BE2C (cell line): Measurements from ENCODE around the gene IRF8.

DNA sequence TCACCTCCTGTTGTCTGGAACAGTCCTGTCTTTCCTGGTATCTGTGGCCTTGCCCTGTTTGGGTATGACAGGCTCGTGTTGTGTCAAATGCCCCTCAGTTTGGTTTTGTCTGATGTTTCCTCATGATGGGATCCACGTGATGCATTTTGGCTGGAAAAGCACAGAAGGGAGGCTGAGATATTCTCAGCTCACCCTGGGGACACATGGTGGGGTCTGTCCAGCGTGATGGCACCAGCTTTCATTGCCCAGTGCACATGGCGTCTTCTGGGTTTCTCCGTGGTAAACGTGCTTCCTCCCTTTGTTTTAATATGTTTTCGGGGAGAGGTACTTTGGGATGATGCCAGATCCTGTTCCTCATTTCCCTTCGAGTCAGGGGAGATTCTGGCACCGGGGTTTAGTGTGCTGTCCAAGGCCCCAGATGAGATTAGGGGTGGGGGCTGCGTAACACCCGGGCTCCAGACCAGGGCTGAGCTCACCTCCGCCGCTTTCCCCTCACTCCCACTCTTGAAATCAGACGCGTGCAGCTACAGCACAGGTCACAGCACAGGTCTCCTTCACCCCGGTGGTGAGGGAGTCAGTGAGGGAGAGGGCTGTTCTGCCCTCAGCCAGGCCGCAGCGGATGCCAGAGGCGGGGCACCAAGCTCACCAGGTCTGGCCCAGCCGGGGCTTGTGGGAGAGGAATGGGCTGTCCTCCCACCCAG is 33.8 kb downstream of the COX4I1 start:
- RRBS = 31% methylated on average over 8 of the region's 20 CpGs

DNA sequence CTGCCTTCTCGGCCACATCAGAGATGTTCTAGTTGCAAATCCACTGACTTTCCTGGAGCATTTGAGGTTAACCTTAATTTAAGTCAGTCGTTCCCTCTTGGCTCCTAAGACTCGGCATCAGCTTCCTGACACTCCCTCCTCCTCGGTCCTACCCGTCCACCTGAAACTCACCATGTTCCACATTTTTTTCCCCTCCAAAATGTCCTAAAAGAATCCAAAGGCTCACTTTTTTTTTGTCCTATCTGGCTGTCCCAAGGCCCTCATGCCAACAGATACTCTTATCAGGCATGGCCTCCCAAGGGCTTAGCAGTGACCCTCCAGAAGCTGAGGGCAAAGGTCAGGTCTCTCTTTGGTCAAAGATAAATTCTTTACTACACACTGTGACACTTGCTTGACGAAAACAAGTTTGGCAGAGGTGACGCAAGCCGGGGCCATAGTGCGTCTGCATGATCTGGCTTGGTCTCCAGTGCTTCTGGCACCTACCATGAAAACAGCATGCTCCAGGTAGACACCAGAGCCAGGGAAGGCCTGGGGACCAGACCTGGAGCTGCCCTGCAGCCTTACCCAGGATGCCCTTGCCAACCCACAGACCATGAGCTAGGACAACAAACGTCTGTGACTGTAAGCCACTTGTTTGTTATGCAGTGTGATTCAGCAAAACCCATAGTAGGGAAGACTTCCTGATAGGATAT is 48.6 kb upstream of the IRF8 start:
- RRBS = no CpG with 5 or more reads among the region's 10 CpGs

DNA sequence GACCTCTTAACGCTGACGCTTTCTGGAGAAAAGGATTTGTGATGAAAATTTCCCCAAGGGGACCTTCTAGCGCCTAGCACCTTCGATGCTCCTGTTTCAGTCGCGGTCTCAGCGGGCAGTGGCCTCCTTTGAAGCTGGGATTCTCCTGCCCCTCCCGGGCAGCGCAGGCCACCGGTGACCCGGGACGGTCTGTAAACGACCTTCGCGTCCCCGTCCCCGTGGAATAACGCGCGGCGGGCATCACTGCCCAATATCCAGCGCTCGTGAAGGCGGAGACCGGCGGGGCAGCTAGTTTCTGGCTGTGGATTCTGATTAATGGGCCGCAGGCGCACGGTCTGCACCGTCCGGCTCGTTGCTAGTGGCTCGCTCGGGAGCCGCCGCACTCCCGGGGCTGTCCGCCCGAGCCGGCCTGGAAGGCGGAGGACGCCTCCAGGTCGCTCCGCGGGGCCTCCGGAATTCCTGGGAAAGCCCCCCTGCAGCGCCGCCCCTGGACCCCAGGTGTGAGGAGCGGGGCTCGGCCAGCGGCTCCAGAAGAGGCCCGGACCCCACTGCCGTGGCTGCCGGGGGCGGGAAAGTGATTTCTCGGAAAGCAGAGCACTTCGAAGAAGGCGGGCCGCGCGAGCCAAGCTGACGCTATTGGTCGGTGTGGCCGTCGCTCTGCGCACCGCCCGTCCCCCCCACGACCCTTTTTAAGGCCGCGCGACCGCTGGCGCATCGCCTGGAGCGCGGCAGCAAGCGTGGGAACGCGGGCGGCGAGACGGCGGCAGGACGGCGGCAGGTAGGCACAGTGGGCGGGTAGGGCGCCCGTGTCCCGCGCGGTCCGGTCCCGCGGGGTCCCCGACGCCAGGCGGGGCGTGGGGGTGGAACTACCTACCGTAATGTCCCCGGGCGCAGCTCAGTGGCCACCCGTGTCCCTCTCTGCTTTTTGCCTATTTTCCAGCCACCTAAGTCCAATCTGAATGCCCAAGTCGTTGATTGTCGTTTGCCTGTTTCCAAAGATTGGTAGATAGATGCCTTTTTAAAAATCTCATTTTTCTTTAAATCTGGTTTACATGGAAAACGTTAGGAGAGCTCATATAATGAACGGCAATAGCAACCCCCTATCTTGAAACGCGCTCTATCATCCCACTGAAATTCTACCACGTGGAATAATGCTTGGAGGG is at the start of gene IRF8:
Gene IRF8, plus strand, starts transcription at position 717 of the 1,163 bp plus-strand sequence.
- RRBS = 23% methylated on average over 44 of the region's 110 CpGs

GRCh38 chr16:85899879-85900843 is 1.2 kb downstream of the IRF8 start:
- RRBS = no CpG with 5 or more reads among the region's 18 CpGs

DNA sequence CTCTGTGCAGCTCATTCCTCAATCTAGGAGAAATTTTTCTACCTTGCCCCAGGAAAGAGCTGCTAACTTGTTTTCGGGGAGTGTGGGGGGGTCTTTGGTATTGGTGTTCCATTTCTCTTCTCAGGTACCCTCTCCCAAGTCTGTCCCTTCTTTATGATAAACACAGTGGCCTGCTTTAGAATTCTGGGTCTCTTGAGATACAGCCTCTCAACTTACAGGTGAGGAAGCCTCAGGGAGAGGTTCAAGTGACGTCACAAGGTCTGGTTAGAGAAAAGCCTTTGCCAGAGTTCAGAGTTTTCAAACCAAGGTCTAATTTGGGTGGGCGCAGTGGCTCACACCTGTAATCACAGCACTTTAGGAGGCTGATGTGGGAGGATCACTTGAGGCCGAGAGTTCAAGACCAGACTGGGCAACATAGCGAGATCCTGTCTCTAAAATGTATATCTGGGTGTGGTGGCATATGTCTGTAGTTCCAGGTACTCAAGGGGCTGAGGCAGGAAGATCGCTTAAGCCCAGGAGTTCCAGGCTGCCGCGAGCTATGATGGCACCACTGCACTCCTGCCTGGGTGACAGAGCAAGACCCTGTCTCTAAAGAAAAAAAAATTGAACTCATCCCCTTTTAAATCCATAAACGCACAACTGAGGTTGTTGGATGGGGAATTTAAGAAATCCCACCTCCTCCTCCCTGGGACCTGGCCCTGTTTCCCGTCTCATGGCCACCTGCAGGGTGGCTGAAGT is 2.2 kb downstream of the IRF8 start:
- RRBS = no CpG with 5 or more reads among the region's 10 CpGs

DNA sequence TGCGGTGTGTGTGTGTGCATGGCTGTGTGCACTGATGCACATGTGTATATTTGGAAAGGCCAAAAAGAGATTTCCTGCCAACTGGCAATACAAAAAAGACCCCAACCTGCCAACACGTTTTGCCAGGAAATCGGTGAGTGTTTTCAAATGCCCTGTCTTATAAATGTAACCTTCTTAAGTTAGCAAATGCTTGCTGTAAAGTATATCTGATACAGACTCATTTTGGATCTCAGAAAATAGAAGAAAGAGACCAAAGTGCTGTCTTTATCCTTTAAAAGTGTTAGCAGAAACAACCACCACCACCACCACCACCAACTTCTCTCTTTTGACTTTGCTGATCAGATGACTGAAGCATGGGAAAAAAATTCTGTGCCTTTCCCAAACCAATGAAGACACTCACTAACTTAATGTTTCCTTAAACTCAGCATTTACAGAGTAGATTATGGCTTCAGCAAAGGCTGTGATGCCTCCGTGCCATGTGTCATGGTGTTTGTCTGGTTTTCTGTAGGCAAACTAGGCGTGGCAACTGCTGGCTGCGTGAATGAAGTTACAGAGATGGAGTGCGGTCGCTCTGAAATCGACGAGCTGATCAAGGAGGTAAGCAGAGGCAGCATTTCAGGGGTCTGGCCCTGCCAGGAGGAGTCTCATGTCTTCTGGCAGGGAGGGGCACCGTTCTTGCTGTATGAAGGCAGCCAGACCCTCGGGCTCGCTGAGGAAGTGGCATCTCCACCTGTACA is 12.3 kb downstream of the IRF8 start:
- RRBS = no CpG with 5 or more reads among the region's 13 CpGs

DNA sequence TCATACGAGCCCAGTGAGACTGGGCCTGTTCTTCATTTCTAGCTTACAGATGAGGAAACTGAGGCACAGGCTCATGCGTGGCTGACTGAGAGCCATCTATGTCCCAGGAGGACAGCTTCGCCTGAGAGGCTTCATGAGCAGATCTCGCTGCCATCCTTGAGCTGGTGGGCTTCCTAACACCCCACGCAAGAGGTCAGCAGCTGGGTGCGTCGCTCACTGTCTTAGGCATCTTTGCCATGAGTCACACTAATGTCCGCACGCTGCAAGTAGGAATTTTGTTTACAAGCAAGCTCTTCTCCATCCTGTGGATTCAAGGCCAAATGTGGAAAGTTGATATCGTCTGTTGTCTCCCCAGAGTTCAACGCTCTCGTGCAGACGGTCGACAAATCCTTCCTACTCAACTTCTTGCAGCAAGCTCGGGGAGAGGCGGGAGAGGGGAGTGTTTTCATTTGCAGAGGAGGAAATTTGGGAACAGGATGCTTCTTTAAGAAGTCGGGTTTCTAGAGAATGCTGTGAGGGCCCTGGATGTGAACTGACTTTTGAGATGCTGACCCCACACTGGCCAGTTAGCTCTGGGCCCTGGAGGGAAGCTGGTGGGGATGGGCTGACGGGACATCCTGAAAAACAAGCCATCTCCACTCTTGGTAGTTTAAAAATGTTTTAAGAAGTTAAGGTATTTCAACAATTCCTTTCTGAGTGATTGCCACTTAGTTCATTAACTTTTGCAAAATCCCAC is 24.8 kb downstream of the IRF8 start:
- RRBS = no CpG with 5 or more reads among the region's 18 CpGs

DNA sequence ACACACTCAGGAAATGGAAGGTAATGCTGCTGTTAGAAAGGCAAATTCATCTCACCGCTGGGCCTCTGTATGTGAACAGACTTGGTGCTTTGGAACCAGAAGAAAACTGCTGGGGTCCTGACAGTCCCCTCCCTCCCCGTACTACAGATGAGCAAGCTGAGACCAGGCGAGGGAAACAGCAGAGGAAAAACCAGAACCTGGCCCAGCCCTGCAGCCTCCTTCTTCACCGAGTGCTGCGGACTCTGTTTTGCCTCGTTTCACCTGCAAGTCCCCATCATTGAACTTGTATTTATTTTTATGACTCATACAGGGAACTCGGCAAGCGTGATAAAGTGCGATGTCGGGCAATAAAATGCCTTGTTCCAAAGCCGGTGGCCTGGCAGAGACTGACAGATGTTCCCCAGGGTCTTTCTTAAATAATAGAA is 128.4 kb downstream of the IRF8 start:
- RRBS = no CpG with 5 or more reads among the region's 11 CpGs

- RRBS = 33% methylated on average over 3 of the region's 18 CpGs
These were observed 175.8 kb downstream of the IRF8 start for GRCh38 chr16:86074619-86075267.

DNA sequence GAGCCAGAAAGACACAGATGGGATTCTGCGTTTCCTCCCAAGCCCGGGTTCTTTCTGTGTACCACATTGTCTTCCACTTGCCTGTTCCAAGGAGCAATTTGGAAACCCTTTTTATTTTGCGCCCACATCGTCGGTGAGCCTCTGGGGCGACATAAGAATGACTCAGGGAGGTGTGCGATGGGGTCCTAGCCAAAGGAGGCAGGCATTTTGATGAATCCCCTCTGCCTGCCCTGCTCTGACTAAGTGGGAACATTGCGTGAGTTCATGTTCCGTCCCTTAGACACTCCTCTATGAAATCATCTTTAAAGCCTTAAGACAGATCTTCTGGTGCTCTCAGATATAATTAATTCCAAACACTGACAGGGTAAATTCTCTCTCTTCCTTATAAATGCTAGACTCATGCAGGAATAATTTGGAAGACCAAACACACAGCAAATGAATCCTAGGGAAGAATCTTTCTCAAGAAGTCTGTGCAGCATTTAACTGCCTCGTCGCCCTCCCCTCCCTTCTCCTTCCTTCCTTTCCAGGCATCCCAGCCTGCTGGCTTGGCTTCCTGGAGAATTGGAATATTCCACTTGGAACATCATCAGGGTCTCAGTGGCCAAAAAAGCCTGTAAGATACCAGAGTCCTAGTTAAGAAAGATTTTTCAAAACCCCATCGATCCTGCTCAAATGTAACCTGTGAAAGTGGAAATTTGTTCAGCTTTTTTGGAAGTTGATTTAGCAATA is 52.6 kb upstream of the FOXF1 start:
- RRBS = no CpG with 5 or more reads among the region's 12 CpGs

DNA sequence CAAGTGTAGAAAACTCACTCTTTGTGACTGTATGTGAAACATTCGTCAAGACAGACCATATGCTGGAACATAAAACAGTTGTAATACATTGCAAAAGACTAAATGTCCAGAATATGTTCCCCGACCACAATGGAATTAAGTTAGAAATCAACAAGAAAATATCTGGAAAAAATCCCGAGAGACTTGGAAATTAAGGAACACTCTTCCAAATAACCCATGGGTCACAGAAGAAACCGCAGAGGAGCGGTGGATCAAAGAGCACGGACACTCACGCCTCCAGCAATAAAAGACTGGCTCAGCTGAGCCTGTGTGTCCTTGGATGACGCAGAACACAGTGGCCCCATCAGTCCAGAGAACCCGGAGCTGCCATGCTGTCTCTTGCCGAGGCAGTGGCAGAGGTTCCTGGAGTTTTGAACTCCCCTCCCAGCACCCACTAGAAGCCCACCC is 30.9 kb upstream of the FOXF1 start:
- RRBS = no CpG with 5 or more reads among the region's 10 CpGs

DNA sequence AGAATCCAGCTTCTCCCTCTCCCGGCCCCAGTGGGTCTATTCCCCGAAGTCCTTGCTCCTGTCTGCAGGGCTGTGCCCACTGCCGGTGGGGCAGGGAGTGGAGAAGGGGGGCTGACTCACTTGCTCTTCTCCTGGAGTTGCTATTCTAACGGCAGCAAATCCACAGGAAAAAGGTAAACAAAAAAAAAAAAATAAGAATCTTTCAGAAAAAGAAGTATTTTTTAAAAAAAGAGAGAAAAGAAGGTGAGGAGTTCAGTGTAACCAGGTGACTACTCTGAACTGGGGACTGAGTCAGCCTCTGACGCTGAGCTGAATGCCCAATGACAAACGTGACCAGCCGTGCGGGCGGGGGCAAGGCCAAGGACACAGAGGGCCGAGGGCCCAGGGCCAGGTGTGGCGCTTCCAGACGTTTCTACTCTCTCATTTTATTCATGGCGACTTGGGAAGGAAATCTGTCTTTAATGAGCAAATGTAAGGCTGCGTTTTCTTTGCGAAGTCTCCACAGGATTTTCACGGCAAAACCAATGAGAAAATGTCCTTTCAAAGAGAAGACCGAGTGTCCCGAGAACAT is 20.2 kb downstream of the FOXF1 start:
- RRBS = 63% methylated on average over 3 of the region's 18 CpGs

DNA sequence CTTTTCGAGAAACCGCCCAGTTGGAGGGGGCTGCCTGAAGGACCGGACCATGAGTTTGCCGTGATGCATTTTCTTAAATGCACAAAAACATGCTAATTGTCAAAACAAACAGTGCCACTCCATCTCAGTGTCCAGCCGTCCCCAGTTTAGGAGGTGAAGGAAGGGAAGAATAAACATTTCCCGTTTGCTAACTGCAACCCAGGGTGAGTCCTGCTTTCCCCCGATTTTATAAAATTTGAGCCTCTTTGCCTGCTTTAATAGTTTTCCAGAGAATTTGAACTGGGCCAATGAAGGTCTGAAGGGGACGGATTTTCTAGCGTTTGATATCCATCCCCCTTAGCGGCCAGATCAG is 3.3 kb downstream of the FOXC2 start:
- RRBS = no CpG with 5 or more reads among the region's 10 CpGs

GRCh38 chr16:86740787-86741230 is 162.5 kb downstream of the FOXL1 start:
- RRBS = no CpG with 5 or more reads among the region's 13 CpGs

- RRBS = no CpG with 5 or more reads among the region's 27 CpGs
These were observed 19.5 kb downstream of the FBXO31 start for GRCh38 chr16:87363770-87364782.

- RRBS = 1% methylated on average over 40 of the region's 87 CpGs
These were observed 778 bp upstream of the MAP1LC3B start for GRCh38 chr16:87390902-87392214.

DNA sequence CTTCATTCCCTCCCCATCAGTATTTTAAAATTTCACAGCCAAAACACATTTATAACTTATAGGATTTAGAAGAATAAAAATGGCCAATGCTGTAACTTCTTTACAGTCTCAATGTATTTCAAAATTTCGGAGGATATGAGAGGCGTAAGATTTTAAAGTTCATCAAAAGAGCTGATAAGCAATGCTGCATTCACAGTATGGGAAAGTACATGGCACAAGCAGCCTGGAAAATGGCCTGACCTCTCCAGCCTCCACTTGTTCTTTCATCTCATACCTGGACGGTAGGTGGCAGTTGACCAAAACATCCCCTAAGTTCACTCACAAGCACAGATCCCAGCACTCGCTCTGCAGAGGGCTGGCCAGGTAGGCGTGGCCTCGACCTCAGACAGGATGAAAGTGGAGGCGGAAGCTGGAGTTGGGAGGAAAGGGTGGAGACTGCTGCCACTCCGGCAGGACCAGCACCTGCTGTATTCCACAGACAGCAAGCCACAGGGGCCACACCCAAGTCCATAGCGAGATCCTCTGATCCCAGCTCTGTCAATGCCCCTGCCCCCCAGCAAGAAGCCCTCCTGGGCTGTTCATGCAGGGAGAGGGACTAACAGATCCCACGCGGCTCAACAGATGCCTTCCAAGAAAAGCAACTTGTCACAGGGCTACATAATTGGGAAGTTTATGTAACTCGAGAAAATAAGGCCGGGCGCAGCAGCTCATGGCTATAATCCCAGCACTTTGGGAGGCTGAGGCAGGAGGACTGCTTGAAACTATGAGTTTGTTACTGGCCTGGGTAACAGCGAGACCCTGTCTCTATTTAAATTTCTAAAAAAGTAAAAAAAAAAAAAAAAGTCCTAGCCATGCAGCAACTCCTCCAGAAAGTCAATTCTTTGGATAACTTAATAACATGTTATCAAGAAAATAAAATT is 31.3 kb downstream of the ZCCHC14 start:
- RRBS = no CpG with 5 or more reads among the region's 15 CpGs

DNA sequence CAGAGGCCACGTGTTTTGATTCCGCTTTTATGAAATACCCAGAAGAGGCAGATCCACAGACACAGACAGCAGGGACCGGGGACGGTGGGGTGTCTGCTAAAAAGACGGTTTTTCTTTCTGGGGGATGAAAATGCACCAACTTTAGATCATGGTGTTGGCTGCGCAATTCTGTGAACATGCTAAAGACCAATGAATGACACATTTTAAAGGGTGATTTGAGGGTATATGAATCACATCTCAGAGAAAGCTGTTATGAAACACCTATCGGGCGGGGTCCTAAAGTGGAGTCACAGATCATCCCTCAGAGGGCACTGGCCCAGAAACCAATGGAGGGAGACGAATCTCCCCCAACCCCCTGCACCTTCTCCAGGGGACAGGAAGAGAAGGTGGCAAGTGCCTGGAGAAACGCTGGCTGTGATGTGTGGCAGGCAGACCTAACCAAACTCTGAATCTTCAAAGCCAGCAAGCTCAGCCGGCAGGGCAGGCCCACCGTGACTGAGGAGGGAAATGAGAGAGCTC is 26.0 kb downstream of the KLHDC4 start:
- RRBS = 87% methylated on average over 2 of the region's 12 CpGs

GRCh38 chr16:87766182-87766850 is 530 bp upstream of the KLHDC4 start:
- RRBS = no CpG with 5 or more reads among the region's 36 CpGs

DNA sequence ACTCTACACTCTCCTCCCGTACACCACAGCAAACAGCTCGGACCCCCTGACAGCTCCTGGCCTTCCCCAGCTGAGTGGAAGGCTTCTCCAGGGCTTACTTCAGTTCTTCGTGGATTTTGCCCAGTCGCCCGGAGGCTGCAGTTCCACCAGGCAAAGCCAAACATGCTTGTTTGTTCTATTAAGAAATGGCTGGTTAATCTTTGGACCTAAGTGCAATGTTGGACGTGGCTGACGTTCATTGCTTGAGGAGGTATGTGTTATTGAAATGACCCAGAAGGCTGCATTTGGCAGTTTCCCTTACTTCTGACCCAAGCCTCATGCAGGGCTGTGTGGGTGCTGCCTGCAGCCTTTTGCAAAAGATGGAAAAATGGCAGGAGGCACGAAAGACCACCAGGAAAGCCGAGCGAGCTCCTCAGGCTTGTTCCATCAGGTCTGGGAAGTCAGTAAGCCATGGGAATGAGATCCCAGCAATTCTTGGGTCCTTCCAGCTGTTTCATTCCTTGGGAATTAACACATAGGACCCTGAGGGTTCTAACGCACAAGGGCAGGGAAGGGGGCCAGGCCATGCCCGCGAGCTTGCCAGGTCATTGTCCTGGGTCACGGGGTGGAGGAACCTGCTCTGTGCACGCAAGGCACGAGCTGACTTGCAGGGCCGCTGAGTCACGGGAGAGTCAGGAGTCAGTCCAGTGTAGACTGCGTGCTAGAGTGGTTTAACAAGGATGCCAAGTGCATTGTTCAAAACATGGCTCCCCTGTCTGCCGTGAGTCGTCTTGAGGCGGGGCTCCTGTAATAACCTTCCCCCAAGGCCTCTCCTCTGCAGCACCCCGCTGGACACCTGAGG is 24.0 kb upstream of the KLHDC4 start:
- RRBS = no CpG with 5 or more reads among the region's 23 CpGs